Liver (tissue), 9 donors: ENCODE measurements around the gene SMAD1.

DNA sequence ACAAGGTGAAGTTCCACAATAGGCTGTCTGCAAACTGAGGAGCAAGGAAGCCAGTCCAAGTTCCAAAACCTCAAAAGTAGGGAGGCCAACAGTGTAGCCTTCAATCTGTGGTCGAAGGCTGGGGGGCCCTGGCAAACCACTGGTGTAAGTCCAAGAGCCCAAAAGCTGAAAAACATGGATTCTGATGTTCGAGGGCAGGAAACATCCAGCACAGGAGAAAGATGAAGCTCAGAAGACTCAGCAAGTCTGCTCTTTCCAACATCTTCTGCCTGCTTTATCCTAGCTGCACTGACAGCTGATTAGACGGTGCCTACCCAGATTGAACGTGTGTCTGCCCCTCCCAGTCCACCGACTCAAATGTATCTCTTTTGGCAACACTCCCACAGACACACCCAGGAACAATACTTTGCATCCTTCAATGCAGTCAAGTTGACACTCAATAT lies 285.6 kb downstream of the INPP4B start:
- PRO-cap, 5 experiments: no peak in any of the 5 experiments
- RAMPAGE, long total RNA, 2 experiments: no peak in any of the 2 experiments
- RRBS: no CpG with 5 or more reads among the region's 5 CpGs

DNA sequence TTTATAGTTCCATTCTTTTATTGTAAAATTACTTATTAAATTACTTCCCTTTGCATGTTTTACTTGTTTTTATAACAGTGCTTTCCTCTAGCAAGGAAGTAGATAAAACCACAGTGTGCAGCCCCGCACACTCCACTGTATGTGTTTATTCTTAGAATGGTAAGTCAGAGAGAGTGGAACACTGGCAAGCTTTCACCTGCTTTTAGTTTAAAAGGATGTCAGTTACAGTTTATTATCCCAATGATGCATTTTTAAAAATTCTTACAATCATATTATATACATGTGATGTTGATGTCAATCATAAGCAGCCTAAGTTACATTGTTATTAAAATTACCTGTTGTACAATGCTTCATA lies 149.3 kb downstream of the INPP4B start:
- PRO-cap, 5 experiments: no peak in any of the 5 experiments
- RAMPAGE, long total RNA, 2 experiments: no peak in any of the 2 experiments
- RRBS: no CpG with 5 or more reads among the region's 1 CpG

- PRO-cap, 5 experiments: no peak in any of the 5 experiments
- RAMPAGE, long total RNA, 2 experiments: no peak in any of the 2 experiments
- RRBS: no CpG with 5 or more reads among the region's 9 CpGs
Observed at GRCh38 chr4:143100600-143100848, 84.2 kb upstream of the USP38 start.

GRCh38 chr4:143344834-143345194 lies 8.1 kb downstream of the GAB1 start:
- PRO-cap, 5 experiments: no peak in any of the 5 experiments
- RAMPAGE, long total RNA, 2 experiments: start-site peak on the plus strand in 1 of 2 experiments, at chr4:143344999-143345104 at its widest, 860 to 1,383 reads per replicate
- RRBS: no CpG with 5 or more reads among the region's 3 CpGs

DNA sequence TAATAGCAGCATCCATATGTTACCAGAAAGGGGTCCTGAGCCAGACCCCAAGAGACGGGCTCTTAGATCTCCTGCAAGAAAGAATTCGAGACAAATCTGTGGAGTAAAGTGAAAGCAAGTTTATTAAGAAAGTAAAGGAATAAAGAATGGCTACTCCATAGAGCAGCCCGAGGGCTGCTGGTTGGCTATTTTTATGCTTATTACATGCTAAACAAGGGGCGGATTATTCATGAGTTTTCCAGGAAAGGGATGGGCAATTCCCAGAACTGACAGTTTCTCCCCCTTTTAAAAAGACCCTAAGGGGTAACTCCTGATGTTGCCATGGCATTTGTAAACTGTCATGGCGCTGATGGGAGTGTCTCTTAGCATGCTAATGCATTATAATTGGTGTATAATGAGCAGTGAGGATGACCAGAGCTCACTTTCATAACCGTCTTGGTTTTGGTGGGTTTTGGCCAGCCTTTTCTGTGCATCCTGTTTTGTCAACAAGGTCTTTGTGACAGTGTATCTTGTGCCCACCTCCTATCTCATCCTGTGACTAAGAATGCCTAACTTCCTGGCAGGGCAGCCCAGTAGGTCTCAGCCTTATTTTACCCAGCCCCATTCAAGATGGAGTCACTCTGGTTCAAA lies 25.7 kb downstream of the GAB1 start:
- PRO-cap, 5 experiments: no peak in any of the 5 experiments
- RAMPAGE, long total RNA, 2 experiments: no peak in any of the 2 experiments
- RRBS: no CpG with 5 or more reads among the region's 6 CpGs

- PRO-cap, 5 experiments: no peak in any of the 5 experiments
- RAMPAGE, long total RNA, 2 experiments: no peak in any of the 2 experiments
- RRBS: no CpG with 5 or more reads among the region's 9 CpGs
Observed at GRCh38 chr4:143417892-143418563, 81.4 kb downstream of the GAB1 start.

GRCh38 chr4:143532058-143532430 lies 18.5 kb downstream of the SMARCA5 start:
- PRO-cap, 5 experiments: no peak in any of the 5 experiments
- RAMPAGE, long total RNA, 2 experiments: no peak in any of the 2 experiments
- RRBS: no CpG with 5 or more reads among the region's 1 CpG

DNA sequence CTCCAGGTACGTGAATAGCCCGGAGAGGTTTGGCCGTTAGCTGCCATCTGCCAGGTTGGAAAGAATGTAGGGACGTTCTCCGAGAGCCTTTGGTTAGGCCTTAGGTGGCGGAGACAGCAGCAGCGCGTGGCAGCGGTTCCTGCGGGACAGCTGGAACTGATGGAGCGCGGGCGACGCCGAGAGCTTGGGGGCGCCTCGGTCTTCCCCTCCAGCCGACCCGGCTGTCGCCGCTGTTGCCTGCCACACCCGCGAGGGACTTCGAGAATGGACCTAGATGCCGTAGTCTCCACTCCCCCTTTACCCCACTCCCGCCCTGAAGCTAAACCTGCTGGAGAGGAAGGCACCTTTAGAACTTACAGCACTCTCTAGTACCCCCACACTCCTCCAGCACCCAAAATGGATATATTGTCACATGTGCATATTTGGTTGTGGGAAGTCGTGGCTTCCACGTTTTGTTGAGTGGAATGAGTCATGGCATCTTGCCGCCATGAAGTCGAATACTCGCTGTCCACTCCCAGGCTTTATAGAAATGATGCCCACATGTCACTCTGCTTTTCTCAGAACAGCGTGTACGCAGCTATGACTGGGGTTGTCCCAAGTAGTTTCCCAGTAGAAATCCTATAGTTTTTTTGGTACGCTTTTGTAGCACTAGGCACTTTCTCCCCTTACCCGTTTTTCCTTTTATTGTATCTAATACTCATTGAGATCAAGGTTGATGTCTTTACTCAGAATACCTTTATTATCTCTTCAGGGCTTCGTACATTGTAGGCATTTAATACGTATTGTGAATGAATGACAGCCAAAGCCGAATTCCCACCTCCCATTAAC lies 517 bp downstream of the ABCE1 start:
- PRO-cap, 5 experiments: peak in 2 of 5 experiments; most common minus-strand start position 495 of the sequence (in 2)
- RAMPAGE, long total RNA, 2 experiments: no peak in any of the 2 experiments
- RRBS: 2% methylated on average over 2 of the region's 38 CpGs

- PRO-cap, 5 experiments: no peak in any of the 5 experiments
- RAMPAGE, long total RNA, 2 experiments: no peak in any of the 2 experiments
- RRBS: no CpG with 5 or more reads among the region's 6 CpGs
Observed at GRCh38 chr4:145132256-145133354, 34.5 kb downstream of the ABCE1 start.

DNA sequence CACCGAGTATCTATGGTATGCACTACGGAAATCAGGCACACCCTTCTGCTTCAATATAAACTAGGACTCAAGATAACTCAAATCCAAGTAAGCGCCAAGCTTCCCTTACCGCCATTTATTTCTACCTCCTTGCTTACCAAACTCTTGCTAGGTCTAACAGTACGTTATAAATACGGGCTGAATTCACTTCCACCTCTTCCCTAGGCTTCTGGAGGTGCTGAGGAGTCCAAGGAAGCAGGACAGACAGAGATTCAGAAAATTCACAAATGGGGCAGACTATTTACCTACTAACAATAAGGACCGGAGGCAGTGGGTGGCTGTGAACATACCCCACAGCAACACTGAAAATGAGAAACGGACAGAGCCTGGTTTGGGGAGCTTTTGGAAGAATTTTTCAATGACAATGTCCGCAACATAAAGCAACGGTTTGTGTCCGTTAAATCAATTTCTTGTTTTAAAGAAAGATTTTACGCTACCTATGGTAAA lies 2.1 kb downstream of the OTUD4 start:
- PRO-cap, 5 experiments: no peak in any of the 5 experiments
- RAMPAGE, long total RNA, 2 experiments: no peak in any of the 2 experiments
- RRBS: no CpG with 5 or more reads among the region's 12 CpGs

DNA sequence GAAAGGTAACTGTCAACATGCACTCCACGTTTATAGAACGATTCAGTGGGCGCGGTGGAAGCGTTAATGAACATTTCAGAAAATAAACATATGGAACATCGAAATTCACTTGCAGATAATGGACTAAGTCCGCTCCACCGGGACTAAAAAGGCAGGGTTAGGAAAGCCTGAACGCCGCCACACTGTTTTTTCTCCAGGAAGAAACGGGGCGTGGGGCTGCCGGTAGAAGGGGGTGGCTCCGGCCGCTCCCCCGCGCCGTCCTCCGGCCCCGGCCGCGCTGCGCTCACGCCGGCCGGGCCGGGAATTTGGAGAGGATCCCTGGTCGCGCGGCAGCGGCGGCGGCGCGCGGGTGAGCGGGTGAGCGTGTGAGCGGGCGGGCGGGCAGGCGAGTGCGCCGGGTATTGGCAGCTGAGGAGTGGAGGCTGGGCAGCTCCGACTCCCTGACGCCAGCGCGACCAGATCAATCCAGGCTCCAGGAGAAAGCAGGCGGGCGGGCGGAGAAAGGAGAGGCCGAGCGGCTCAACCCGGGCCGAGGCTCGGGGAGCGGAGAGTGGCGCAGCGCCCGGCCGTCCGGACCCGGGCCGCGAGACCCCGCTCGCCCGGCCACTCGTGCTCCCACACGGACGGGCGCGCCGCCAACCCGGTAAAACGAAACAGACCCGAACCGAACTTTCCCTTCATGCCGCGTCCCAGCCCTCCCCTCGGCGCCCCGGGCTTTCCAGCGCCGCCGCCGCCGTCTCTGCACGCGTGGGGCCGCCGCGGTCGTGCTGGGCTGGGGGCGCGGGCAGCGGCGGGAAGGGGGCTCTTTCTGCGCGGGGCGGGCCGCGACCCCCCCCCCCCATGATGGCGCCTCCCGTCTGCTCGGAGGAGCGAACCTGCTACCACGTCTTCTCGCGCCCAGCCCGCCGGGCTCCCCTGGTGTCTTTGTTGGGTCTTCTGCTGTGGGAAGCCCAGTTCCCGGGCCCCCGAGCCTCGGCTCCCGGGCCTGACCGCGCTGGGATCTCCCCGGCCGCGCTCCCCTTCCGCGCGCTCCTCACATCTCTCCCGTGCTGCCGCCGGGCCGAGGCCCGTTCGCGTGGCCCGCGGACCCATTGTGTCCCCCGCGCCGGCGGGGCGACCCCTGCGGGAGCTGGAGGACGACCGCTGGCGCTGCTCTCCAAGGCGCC lies at the start of gene SMAD1:
Gene SMAD1, plus strand, starts transcription at position 458 of the 1,166 bp plus-strand sequence.
- PRO-cap, 5 experiments: peak in 5 of 5 experiments; most common plus-strand start position 485 of the sequence (in 3); most common minus-strand start position 375 of the sequence (in 2)
- RAMPAGE, long total RNA, 2 experiments: no peak in any of the 2 experiments
- RRBS: 1% methylated on average over 59 of the region's 143 CpGs

GRCh38 chr4:145482562-145483479 lies 1.2 kb downstream of the SMAD1 start:
- PRO-cap, 5 experiments: peak in 5 of 5 experiments; most common plus-strand start chr4:145482811 (in 3); most common minus-strand start chr4:145482800 (in 3)
- RAMPAGE, long total RNA, 2 experiments: no peak in any of the 2 experiments
- RRBS: 0% methylated on average over 5 of the region's 36 CpGs

- PRO-cap, 5 experiments: no peak in any of the 5 experiments
- RAMPAGE, long total RNA, 2 experiments: no peak in any of the 2 experiments
- RRBS: no CpG with 5 or more reads among the region's 4 CpGs
Observed at GRCh38 chr4:145532947-145533402, 51.3 kb downstream of the SMAD1 start.

DNA sequence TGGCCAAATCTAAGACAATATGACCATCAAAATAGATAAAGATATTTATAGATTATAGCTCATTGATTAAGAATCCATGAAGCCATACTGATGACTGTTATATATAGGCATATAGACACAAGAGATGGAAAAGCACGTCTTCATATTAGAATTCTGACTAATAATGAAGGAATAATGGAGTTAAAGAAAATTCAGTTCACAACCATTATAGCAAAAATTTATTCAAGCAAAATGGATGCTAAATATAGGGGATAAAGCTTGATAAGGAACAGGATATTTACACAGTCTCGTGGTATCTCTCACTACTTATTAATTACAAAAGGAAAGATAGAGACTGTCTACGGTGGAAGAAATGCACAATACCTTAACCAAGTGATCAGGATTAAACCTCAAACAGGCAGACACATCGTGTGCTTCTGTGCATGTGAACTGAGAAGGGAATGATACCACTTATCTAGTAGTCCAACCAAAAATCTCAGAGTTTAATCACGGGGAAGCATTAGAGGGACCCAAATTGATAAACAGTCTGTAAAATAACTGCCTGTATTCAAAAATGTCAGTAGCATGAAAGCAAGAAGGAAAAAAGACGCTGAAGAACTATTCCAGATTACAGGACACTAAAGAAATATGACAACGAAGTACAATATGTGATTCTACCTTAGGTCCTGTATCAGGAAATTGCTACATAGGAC lies 55.0 kb downstream of the SMAD1 start:
- PRO-cap, 5 experiments: no peak in any of the 5 experiments
- RAMPAGE, long total RNA, 2 experiments: no peak in any of the 2 experiments
- RRBS: no CpG with 5 or more reads among the region's 7 CpGs

GRCh38 chr4:145619537-145619836 lies 302 bp downstream of the MMAA start:
- PRO-cap, 5 experiments: peak in 5 of 5 experiments; most common minus-strand start chr4:145619767 (in 4)
- RAMPAGE, long total RNA, 2 experiments: no peak in any of the 2 experiments
- RRBS: no CpG with 5 or more reads among the region's 9 CpGs

- PRO-cap, 5 experiments: no peak in any of the 5 experiments
- RAMPAGE, long total RNA, 2 experiments: no peak in any of the 2 experiments
- RRBS: 57% methylated on average over 1 of the region's 6 CpGs
Observed at GRCh38 chr4:146033000-146033735, 94.5 kb upstream of the ZNF827 start.

- PRO-cap, 5 experiments: peak in 2 of 5 experiments; most common plus-strand start chr4:146408148 (in 1)
- RAMPAGE, long total RNA, 2 experiments: no peak in any of the 2 experiments
- RRBS: no CpG with 5 or more reads among the region's 11 CpGs
Observed at GRCh38 chr4:146407396-146408586, 113.9 kb downstream of the SLC10A7 start.

DNA sequence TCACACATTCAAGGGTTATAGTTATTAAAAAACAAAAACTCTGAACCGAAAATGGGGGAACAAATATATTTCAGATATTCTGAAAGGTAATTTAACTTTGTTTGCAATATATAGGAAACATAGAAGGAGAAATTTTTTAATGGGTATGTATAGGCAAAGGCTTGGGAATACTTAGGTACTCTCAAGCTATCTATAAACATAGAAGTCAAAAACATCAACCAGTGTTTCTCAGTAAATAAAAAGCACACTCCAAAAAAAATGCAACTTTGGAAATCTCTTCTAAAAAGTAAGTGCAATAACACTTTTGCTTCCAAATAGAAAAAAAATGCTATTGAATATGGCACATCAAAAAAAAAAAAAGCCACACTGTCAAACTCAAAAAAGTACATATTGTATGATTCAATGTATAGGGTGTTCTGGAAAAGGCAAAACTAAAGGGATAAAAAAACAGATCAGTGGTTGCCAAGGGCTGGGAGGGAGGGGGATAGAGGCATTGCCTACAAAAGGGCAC lies 112.7 kb downstream of the SLC10A7 start:
- PRO-cap, 5 experiments: no peak in any of the 5 experiments
- RAMPAGE, long total RNA, 2 experiments: no peak in any of the 2 experiments
- RRBS: no CpG with 5 or more reads among the region's 1 CpG

DNA sequence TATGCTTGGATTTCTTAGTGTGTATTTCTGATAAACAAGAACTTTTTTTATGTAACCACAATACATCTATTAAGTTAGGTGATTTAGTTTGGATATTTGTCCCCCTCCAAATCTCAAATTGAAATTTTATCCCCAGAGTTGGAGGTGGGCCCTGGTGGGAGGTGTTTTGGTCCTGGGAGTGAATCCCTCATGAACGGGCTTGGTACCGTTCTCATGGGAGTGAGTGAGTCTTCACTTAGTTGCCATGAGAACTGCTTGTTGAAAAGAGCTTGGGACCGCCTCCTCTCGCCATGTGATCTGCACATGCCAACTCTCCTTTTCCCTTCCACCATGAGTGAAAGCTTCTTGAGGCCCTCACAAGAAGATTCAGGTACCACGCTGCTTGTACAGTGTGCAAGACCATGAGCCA lies 201.3 kb upstream of the TTC29 start:
- PRO-cap, 5 experiments: no peak in any of the 5 experiments
- RAMPAGE, long total RNA, 2 experiments: no peak in any of the 2 experiments
- RRBS: no CpG with 5 or more reads among the region's 5 CpGs

GRCh38 chr4:147479951-147480279 lies 982 bp upstream of the EDNRA start:
- PRO-cap, 5 experiments: no peak in any of the 5 experiments
- RAMPAGE, long total RNA, 2 experiments: no peak in any of the 2 experiments
- RRBS: no CpG with 5 or more reads among the region's 6 CpGs